ENCODE results near the genes H2AC25, RAB4A, CCSAP and ABCB10.

GRCh38 chr1:228405247-228405569, 1.4 kb downstream of the TRIM11 start:
- RRBS: no CpG with 5 or more reads among the region's 6 CpGs

GRCh38 chr1:228456970-228458237, at the start of gene H2AC25:
H2AC25 (minus strand) TSS chr1:228457873.
- RRBS: 1% methylated on average over 24 of the region's 92 CpGs

- RRBS: 93% methylated on average over 2 of the region's 22 CpGs
Measured at GRCh38 chr1:228493770-228494525, 6.8 kb downstream of the RNF187 start.

- RRBS: no CpG with 5 or more reads among the region's 11 CpGs
Measured at GRCh38 chr1:228804699-228805494, 69.6 kb downstream of the RHOU start.

DNA sequence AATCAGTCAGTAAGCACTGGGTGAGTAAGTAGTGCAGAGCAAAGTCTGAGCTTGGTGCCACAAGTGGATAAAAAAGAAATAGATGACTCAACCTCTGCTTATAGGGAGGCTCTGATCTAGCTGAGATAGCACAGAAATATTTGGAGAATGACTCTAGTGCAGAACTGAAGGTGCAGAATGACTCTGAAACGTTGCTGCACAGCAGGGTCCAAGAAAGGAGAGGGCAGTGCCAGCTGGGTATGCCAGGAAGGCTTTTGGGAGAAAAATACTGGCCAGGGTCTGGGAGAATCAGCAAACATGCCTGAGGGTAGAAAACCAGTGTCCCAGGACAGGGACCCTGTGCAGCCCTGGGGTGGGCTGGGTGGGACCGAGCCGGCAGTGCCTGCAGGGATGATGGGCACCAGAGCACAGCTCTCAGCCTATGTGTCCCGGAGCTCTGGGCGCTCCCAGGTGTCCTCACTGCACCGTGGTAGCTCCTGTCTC, 126.1 kb downstream of the RHOU start:
- RRBS: 58% methylated on average over 2 of the region's 6 CpGs

DNA sequence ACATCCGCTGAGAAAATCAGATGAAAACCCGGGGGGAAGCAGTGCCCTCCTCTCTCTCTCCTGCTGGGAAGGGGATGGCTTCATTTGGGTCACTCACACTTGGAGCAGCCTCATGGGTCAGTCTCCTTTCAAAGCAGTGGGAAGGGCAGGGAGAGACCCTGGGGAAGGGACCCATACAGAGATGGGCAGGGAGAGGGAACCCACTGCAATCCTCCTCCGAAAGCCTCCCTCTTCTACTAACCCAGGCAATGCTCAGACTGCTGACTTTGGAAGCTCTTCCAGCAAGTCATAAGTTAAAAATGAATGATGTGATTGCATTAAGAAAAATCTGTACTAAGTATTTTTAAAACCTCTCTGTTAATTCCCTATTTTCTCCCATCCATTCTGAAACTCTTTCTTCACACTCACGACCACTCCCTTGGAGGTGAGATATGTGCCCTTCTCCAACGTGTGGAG, 185.2 kb downstream of the RHOU start:
- RRBS: no CpG with 5 or more reads among the region's 5 CpGs

GRCh38 chr1:228921440-228921900, 186.2 kb downstream of the RHOU start:
- RRBS: no CpG with 5 or more reads among the region's 8 CpGs

- RRBS: no CpG with 5 or more reads among the region's 14 CpGs
Measured at GRCh38 chr1:229058529-229059283, 212.2 kb upstream of the RAB4A start.

DNA sequence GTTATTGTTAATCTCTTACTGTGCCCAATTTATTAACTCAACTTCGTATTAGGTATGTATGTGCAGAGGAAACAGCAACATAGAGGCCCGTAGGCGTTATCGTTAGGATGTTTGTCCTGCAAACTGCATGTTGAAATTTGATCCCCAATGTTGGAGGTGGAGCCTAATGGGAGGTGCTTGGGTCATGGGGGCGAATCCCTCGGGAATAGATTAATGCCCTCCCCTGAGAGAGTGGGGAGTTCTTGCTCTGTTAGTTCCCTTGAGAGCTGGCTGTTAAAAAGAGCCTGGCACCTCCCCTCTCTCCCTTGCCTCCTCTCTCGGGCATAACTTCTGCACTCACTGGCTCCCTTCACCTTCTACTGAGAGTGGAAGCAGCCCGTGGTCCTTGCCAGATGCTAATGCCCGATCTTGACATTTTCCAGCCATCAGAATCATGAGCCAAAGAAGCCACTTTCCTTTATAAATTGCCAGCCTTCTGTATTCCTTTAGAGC, 149.0 kb upstream of the RAB4A start:
- RRBS: no CpG with 5 or more reads among the region's 9 CpGs

DNA sequence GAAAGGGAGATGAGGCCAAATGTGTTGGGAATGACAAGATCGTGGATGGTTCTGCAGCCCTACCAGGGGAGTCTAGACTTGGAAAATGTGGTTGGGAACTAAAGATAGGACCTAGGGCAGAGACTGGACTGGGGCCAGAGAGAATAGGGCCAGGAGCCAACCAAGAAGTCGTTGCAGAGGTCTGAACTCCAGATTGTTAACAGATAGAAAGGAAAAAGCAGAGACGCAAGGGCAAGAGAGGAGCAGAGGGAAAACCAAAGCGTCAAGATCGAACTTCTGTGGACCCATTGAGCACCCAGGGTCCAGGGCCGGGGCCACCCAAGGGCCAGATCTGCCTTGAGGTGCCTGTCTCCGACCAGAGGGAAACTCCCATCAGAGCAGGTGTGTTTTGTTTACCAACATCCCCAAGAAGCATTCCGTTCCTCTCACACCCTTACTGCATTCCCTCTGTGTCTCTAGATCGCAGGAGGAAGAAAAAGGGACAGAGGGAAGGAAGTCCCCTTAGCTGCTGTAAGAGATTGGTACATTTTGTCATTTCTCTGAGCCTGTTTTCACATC, 106.1 kb upstream of the RAB4A start:
- RRBS: no CpG with 5 or more reads among the region's 9 CpGs

DNA sequence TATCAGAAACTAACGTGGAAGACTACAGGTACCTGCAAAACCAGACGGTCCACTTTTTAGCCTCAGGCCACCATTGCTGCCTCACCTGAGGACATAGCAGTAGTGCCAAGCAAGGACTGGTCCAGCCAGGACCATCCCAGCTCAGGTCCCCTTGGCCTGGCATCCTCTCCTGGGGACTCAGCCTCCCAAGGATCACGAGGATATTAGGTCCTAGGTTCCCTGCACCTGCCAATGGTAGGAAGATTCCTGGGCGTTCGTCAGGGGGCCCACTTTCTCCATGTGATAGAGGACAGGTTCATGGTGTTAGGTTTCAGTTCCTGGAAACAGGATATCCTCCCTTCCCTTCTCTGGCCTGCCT, 71.6 kb upstream of the RAB4A start:
- RRBS: no CpG with 5 or more reads among the region's 5 CpGs

DNA sequence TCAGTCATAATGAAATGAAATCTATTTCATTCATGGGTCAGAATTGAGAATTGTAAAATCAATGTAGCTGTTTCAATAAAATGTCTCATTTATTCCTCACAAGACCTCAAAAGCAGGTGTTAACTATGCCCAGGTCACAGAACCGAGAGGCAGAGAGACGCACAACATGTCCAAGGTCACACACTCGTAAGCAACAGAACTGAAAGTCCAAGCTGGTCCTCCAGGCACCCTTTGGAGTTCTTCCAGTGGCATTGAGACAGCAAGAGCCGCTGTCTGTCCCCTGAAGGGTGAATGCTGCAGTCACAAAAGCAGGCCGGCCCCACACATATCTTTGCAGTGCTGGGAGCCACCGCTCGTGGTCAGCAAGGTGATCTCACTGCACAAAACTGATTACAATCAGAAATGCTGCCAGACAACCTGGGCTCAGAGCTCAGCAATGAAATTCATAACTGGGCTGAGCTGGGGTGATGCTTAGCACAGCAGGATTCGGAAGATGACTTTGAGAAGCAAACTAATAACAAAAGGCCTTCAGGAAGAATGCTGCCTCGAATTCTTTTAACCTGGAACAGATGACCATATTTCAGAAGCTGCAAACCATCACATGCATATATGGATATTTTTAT, 47.4 kb upstream of the RAB4A start:
- RRBS: no CpG with 5 or more reads among the region's 9 CpGs

DNA sequence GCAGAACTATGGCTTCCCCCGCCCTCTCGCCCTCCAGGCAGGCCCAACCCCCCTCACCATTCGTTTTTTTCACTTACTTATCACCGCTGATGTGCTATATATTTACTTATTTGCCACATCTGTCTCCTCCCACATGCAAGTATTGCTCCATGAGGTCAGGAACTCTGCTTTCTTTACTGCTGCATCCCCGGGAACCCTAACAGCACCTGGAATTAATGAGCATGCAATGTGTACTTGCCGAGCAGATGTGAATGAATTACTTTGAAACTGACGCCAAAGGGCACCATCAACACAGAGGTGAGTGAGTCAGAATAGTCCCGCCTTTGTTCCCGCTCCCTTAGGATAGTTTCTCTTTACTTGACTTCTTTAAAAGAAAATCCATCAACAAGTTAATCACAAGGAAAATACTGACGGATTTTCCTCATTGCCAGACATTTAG, 17.7 kb upstream of the RAB4A start:
- RRBS: no CpG with 5 or more reads among the region's 10 CpGs

DNA sequence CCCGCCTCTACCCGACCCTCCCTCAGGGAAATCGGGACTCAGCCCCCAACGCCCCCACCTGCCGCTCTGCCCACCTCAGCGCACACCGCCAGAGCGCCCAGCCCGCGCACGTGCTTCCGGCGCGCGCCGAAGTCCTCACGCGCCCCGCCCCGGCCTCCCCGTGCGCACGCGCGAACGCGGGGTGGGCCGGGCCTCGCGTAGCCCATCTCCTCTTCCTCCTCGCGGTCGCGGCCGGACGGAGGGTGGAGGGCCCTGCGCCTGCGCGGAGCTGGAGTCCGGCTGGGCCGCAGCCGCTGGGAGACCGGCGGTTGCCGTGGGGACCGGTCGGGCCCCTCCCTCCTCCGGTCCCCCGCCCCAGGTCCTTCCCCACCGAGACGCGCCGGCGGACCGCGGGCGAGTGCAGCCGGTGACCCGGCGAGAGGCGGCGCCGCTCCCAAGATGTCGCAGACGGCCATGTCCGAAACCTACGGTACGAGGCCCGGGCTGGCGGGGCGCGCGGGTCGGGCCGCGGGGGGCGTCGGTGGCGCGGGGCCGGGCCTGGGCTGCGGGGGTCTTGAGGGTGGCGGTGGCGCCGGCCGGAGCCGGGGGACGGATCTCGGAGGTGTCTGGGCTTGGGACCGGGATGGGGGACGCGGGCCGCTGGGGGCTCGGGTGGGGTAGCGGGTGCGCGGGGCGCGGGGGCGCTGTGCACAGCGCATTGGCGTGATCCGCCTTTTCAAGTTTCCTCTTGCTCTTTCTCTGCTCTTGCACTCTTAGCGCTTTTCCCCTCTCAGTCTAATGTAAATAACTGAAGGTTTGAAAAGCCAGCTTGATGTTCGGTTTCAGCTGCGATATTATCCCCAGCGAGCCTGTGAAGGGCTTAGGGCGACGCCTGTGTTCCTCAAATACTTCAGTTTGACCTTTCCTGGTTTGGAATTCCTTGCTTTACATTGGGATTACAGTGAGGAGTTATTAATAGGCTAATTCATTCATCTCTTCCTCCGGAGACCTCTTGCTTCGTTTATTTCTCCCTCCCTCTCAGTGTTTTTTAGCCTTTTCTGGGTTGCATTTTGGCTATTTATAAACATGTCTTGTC, at the start of gene RAB4A:
Gene RAB4A (plus strand): TSS at position 210 of the 1,075 bp plus-strand sequence.
- RRBS: 3% methylated on average over 53 of the region's 111 CpGs

- RRBS: no CpG with 5 or more reads among the region's 11 CpGs
Measured at GRCh38 chr1:229272118-229273047, 1.5 kb downstream of the RAB4A start.

GRCh38 chr1:229326551-229327192, 16.2 kb downstream of the CCSAP start:
- RRBS: no CpG with 5 or more reads among the region's 13 CpGs

- RRBS: 2% methylated on average over 10 of the region's 66 CpGs
Measured at GRCh38 chr1:229342832-229343626, at the start of gene CCSAP. CCSAP (minus strand) TSS chr1:229343047.

DNA sequence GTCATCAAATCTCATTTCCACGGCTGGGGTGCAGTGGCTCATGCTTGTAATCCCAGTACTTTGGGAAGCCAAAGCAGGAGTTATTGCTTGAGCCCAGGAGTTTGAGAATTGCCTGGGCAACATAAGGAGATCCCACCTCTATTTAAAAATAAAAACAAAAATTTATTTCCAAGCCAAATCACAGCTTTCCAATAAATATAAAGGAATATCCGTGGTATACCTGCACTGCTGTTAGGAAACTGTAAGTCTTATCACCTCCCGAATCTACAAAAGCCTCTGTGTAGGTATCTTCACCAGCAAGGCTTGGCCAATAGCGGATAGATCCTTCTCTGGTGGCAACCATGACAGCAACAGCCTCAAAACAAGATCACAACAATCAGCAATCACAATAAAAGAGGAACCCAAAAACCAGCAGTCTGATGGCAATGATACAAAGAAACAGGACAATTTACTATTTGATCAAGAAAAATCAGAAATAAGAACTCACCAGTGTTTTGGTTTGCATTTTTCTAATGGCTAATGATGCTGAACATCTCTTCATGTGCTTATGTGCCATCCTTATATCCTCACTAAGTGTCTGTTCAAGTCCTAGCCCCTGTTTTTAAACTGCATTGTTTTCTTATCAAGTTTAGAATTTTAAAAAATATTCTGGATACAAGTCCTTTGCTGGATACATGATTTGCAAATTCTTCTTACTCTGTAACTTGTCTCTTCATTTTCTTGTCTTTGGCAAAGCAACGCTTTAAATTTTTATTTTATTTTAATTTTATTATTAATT, 8.5 kb downstream of the NUP133 start:
- RRBS: no CpG with 5 or more reads among the region's 5 CpGs

GRCh38 chr1:229549188-229549858, 9.2 kb downstream of the ABCB10 start:
- RRBS: no CpG with 5 or more reads among the region's 11 CpGs

DNA sequence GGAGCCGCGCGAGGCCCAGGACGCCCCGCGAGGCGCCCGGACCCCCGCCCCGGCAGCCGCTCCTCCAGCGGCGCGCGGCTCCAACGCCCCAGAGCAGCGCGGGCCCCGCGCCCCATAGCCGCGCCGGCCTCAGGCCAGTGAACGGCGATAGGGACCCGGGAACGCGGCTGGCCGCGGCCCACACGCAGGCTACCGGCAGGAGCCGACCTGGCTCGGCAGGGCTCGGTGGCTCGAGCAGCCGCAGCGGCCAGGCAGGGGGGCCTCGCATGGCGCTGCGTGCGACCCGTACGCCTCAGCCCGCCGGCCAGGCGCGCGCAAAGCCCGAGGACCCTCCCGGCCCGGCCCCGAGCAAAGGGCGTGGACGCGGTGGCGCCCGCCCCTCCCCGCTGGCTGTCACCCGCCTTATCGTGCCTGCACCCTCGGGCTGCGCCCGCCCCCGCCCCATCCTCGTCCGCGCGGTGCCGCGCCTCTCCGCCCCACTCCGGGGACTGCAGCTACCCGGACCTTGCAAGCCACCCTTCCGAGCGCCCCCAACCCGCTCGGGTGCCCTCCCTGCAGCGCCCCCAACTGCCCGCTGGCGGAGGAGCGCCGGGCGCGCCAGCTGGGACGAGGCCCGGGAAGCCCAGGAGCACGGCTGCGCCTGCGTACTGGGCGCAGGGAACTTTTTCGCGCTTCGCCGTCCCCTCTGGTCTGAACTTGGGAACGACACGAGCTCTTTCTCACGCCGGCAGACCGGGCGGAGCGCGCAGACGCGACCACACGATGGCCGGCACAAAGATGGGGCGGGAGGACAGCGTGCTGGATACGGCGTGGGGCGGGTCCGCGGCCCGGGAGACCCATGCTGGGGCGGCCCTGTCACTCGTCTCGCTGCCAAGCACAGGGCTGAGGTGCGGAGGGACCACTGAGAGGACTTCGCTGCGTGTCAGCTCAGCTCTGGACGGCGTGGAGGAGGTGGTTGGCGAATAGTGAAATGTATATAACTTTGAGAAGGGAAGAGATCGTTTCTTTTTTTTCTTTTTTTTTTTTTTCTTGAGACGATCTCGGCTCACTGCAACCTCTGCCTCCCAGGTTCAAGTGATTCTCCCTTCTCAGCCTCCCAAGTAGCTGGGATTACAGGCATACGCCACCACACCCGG, at the start of gene ABCB10:
Gene ABCB10 (minus strand): TSS at position 323 of the 1,136 bp plus-strand sequence.
- RRBS: 1% methylated on average over 39 of the region's 129 CpGs